ENCODE data around the gene G6PC2.

DNA sequence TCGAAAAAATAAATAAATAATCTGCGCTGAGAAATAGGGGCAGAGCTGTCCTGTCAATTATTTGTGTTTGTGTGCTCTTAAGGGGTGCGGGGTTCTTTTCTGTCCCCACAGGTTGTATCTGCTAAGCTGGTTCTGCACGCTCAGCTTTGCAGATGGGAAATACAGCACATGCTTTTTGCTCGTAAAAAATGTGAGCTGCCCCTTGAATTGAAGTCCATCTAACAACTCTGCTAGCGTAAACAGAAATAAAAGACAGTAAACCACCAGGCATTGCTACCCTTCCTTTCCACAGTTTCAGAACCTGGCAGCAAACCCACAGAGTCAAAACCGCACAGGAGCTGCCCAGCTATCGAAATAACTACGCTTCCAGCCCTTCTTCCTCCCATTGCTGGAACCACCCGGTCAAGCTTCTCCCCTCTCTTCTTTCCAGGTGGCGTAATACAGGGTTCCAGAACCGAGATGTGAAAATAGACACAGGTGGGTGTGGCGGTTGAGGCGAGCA lies 562 bp downstream of the SCN9A start:
- RRBS, 2 experiments, result no CpG with 5 or more reads among the region's 14 CpGs

- RRBS, 2 experiments, result no CpG with 5 or more reads among the region's 1 CpG
These were observed 2.9 kb upstream of the B3GALT1 start for GRCh38 chr2:167289923-167290233.

GRCh38 chr2:167955039-167955792 lies 292.2 kb downstream of the STK39 start:
- RRBS, 2 experiments, result no CpG with 5 or more reads among the region's 7 CpGs

GRCh38 chr2:168457322-168457998 lies 1.4 kb downstream of the CERS6 start:
- RRBS, 2 experiments, result no CpG with 5 or more reads among the region's 17 CpGs

DNA sequence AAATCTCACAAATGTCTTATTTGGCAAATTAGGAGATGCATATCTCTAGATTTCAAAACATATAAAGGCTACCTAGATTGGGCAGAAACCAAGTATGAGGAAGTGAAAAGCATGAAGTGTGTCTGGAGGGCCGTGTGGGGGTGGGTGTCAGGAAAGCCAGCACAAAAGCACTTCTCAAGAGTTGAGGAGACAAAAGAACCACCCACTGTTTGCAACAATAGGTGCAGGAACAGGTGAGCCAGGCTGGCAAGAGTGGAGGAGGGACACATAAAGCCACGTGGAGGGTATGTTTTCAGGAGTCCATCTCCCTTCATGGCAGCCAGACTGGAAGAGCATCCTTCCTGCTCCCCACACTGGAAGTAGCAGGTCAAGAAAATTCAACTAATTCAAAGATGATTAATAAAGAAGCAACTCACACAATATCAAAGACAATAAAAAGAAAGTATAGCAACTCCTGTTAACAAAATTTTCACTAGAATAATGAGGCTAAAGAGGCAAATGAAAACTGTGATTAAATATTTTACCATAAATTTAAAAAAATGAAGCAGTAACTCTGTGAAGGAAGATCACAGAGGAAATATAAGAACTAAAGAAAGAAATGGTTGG lies 96.5 kb downstream of the CERS6 start:
- RRBS, 2 experiments, result no CpG with 5 or more reads among the region's 2 CpGs

DNA sequence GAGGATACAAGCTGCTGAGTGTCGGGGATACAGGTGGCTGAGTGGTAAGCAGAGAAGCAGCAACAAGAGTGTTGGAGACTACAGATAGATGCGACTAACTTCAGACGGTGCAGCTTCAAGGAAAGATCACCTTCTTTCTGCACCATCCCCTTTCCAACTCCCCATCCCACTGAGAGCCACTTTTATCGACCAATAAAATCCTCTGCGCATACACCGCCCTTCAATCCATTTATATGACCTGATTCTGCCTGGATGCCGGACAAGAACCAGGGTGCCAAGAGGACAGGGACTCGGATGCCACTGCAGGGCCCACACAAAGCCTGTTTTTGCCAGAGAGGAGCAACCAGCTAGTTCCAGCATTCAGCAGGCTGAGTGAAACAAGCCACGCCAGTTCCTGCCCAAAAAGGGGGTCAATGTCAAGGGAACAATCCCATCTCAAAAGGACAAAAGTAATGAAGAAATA lies 22.8 kb upstream of the NOSTRIN start:
- RRBS, 2 experiments, result no CpG with 5 or more reads among the region's 9 CpGs

GRCh38 chr2:168797216-168797721 lies 5.2 kb upstream of the NOSTRIN start:
- RRBS, 2 experiments, result no CpG with 5 or more reads among the region's 1 CpG

GRCh38 chr2:168901099-168901377 lies at the start of gene G6PC2:
Gene G6PC2, plus strand, starts transcription at chr2:168901291.
- RRBS, 2 experiments, result no CpG with 5 or more reads among the region's 3 CpGs

DNA sequence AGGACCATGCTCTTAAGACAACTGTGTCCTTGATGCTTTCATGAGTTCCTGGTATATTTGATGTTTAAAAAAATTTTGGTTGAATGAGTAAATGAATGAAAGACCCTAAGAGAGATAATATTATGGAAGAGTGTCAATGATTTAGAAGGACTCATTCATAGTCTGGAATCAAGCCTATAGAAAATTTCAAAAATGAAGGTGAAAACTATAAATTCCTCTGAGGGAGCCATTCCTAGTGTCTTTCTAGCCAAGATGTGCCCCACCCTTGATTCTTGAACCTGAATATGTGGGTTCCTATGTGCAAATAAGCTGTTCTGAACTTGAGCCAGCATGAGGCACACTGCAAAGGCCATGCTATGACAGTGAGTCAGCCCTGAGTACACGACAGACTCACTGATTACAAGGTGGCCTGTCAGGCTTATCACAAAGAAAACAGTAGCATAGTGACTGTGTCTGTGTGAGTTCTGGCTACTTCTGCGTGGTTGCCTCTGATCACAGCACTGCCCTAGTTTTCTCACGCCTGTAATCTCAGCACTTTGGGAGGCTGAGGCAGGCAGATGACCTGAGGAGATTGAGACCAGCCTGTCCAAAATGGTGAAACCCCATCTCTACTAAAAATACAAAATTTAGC lies 19.0 kb downstream of the ABCB11 start:
- RRBS, 2 experiments, result no CpG with 5 or more reads among the region's 3 CpGs

DNA sequence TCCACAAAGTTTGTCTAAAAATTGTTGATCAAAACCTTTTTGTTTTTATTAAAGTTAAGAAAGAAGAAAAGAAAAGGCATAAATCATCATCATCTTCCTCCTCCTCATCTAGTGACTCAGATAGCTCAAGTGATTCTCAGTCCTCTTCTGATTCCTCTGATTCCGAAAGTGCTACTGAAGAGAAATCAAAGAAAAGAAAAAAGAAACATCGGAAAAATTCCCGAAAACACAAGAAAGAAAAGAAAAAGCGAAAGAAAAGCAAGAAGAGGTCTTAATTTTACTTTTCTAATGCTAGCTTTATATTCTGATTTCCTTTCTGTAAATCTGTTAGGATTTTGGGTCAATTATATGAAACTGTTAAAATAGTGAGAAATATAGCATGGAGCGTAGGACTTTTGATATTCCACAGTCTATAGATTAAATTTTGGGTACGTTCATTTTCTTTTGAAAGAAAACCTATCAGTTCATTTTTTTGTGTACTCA lies 46.6 kb downstream of the PPIG start:
- RRBS, 2 experiments, result no CpG with 5 or more reads among the region's 6 CpGs

GRCh38 chr2:169783998-169784399 lies 14.7 kb upstream of the SSB start:
- RRBS, 2 experiments, result no CpG with 5 or more reads among the region's 3 CpGs

GRCh38 chr2:169808431-169808989 lies 9.8 kb downstream of the SSB start:
- RRBS, 2 experiments, result no CpG with 5 or more reads among the region's 5 CpGs

DNA sequence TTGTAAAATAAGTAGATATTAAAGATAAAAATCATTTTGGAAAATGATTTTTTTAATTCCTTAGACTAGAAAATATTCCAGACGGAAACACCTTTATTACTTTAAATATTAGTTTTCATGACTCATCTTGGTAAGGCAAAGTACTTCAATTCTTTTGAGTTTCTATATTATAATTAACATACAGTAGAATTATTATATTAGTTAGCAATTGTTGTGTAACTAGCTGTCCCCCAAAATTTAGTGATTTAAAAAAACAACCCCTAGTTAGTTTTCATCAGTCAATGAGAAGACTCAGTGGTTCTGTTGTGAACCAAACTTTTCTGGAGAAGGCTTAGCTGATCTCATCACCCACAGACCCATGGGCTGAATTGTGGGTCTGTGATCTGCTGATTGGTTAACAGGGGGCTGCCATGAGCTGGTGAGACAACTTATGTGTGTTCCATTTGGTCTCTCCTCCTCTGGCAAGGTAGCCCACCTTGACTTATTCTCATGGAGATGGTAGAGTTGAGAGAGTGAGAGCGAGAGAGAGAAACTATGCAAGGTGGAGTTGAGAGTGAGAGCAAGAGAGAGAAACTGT lies 155.4 kb downstream of the UBR3 start:
- RRBS, 2 experiments, result no CpG with 5 or more reads among the region's 2 CpGs

DNA sequence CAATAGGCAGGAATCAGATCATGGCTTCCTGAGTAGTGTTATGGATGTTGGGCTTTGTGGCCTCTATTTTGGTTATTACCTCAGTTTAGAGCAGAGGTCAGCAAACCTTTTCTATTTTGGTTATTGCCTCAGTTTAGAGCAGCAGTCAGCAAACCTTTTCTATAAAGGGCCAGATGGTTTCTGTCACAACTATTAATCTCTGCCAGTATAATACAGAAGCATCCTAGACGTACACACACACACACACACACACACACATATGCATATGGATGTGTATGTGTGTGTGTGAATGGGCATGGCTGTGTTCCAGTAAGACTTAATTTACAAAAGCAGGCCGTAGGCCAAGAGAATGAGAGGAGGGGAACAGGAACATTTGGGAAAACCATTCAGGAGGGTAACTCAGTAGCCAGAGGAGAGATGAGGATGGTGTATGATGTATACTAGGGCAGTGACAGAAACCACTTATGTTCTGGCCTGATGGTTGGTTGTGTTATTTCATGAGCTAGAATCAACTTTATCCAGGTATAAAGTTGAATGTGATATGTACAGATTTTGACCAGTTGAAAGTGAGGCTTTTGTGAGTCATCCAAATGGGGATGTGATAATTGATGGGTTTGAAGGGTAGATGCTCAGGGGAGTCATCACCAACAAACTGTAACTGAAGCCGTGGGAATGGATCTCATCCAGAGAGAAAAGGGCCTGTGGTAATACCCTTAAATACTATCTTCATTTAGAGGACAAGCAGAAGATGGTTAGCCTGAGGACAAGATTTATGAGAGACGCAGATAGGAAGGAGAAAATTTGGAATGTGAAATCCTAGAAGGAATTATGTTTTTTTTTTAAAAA lies 90.8 kb upstream of the MYO3B start:
- RRBS, 2 experiments, result no CpG with 5 or more reads among the region's 4 CpGs

- RRBS, 2 experiments, result no CpG with 5 or more reads among the region's 5 CpGs
These were observed 2.0 kb downstream of the MYO3B start for GRCh38 chr2:170179811-170180542.

DNA sequence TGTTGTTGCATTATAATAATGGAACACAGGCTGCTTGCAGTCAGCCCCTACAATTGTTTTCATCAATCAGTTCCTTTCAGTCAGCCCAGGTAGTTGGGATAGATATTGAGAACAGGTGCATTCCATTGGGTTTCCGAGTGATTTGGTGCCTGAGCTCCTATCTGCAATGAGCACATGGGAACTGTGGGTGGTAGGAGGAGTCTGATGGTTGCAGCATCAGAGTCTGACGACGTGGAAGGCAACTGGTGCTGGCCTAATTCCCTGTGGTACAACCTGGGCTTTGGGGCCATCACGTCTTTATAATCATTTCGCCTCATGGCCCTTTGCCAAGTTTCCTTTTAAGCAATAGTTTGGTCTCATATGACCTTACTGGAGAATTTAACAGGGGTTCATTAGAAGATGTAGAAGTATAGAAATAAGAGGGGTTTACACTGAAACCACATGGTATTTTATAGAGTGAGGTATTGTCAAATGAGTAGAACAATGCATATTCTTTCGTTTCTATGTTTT lies 252.4 kb upstream of the SP5 start:
- RRBS, 2 experiments, result no CpG with 5 or more reads among the region's 6 CpGs

- RRBS, 2 experiments, result 100% methylated on average over 1 of the region's 16 CpGs; no CpG with 5 or more reads in 1 of the 2 experiments
These were observed 2.3 kb downstream of the SP5 start for GRCh38 chr2:170717449-170717803.

GRCh38 chr2:170743653-170744244 lies 26.4 kb upstream of the ERICH2 start:
- RRBS, 2 experiments, result no CpG with 5 or more reads among the region's 6 CpGs